Urinary bladder (tissue), 3 donors: Measurements from ENCODE around the genes OR4X2 and OR4C12.

DNA sequence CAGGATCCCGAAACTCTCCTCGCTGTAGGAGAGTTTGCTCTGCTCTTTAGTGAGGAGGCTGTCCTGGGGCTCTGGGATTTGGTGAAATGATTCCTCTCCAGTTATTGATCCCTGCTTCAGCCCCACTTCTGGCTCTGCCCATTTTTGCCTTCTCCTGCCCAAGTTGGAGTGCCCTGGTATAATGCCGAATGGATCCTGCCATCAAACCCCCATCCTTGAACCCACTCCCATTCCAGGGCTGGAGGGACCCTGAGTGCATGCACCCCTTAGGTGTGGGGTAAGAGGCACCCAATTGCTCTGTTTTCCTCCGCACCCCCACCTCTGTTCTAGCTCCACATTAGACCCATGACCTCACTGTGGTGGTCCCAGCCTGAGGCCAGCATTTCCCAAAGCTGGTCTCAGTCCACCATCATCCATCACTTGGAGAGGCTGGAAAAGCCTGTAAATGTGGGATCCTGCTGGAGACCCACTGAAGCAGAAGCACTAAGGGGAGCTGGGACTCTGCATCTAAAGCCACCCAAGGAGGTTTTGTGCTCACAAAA is 11.9 kb upstream of the MYBPC3 start:
- PRO-cap: no peak
- RAMPAGE, long total RNA: no peak

GRCh38 chr11:47377481-47377808 is 902 bp downstream of the SPI1 start:
- PRO-cap: no peak
- RAMPAGE, long total RNA: no peak

DNA sequence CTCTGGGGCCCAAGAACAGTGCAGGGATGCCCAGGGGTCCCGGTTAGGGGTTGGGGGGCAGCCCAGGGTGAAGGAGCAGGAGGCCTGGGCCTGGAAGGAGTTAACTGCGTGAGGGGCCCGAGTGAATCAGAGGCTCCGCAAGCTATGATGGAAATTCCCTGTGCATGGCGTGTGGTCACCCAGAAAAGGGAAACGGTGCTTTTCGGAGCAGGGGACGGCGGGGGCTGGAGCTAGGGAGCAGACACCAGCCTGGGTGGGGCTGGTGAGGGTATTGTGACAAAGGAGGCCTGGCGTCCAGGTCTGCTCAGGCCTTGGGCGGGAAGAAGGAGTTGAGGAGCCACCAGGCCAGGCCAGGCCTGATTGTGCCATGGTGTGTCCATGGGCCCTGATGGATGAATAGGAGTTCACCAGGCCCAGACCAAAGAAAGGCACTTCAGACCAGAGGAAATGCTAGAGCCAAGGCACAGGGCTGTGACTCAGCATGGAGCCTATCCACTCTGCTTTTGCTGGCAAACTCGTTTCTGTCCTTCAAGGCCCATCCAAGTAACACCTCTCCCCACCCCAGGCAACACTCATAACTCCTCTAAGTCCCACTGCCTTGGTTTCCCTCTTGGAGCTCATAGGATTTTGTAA is 12.8 kb upstream of the SPI1 start:
- PRO-cap: no peak
- RAMPAGE, long total RNA: no peak

GRCh38 chr11:47394691-47395534 is 13.5 kb upstream of the SLC39A13 start:
- PRO-cap: bidirectional peak, plus-strand start at chr11:47394990, minus-strand start at chr11:47394854
- RAMPAGE, long total RNA: no peak

GRCh38 chr11:47400760-47401206 is 7.6 kb upstream of the SLC39A13 start:
- PRO-cap: no peak
- RAMPAGE, long total RNA: no peak

GRCh38 chr11:47524218-47525285 is 28.4 kb downstream of the CELF1 start:
- PRO-cap: bidirectional peak, plus-strand start at chr11:47524742, minus-strand start at chr11:47524630
- RAMPAGE, long total RNA: no peak

DNA sequence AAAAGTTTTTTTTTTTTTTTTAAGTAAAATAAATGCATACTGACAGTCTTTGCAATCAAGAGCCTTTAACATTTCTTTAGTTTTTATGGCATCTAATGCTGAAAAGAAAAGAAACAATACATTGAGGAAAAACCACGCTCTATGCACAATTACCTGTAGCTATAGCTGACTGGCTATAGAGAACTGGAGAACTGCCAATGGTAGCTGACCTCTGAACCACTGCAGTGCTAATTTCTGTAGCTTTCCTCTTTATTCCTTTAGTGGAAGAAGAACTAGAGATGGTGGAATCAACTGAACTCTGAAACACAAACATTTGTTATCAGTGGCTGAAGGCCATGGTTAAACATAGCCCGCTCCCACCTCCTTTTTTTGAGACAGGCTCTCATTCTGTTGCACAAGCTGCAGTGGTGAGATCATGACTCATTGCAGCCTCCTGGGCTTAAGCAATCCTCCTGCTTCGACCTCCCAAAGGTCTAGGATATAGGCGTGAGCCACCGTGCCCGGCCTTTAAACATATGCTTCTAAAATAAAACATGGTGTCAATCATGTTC is 8.8 kb upstream of the AGBL2 start:
- PRO-cap: no peak
- RAMPAGE, long total RNA: no peak

DNA sequence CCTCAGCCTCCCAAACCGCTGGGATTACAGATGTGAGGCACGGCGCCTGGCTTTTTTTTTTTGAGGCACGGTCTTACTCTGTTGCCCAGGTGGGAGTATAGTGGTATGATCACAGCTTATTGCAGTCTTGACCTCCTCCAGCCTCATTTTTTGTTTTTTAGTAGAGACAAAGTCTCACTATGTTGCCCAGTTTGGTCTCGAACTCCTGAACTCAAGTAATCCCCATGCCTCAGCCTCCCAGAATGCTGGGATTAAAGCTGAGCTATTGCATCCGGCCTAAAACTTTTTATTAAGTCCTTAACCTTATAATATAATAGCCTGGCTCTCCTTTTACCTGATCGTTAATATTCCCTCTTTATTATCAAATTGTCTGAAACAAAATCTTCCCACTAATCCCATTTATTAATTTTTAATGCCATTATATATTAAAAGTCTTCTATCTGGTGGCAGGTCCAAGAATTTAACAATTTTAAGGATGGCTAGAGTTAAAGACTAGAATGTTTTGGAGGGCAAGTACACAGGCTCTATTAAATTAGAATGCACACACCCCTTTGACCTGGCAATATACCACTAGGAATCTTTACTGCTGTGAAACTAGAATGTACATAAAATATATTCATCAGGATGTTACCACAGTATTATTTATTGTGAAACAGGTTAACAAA is 23.9 kb upstream of the AGBL2 start:
- PRO-cap: no peak
- RAMPAGE, long total RNA: no peak

DNA sequence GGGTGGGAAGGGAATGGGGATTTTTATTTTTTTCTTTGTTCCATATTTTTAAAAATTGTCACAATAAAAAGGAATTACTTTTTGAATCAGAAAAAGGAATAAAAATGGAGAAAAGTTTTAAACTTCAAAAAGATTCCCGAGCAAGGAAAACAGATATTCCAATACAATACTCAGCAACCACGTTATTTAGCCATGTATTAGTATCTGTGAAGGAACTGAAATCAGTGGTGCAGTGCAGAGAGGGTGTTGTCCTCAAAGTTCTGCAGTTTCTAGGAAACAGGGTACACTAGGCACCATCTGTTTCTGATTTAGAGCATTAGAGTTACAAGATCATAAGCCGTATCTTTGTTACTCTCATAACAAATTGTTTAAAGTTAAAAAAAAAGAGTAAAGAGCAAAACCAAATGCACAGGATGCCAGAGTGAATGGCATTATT is 14.9 kb upstream of the NUP160 start:
- PRO-cap: no peak
- RAMPAGE, long total RNA: no peak

DNA sequence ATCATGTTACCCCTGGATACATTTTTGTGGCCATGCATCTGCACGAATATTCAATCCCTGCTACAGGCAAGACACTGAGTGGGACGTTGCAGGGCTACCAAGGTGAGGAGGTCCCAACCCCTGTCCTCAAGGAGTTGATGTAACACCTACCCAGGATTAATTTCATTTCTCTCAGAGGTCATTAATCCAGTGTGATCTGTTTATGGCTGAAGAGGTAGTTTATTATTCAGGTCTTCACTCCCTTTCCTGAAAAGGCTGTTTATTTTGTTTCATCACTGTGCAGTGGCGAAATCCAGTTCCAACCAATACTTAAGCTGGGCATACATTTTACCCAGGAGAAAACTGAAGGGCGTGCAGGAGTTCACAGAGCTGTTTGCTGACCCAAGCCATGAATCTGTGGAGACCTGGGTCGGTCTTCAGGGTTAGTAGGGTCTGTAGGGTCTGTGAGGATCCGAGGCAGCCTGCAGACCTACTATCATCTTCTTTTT is 2.7 kb upstream of the PTPRJ start:
- PRO-cap: no peak
- RAMPAGE, long total RNA: no peak

DNA sequence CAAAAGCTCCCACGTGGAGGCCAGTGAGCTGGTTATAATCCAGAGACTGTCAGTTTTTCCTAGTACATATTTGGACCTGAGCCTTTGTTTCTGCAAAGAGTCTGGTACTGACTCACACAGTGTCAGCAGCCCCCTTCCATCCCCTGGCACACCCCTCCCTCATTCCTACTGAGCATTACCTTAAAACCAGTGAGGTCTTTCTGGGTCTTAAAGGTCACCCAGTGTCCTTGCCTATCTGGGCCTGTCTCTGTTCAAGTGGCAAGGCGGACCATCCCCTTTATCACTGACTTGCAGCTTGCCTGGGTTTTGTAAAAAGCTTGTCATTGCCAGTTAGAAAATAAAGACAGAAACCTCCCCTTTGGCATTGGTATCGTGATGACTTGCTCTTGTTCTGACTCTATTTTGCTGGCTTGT is 26.1 kb downstream of the PTPRJ start:
- PRO-cap: no peak
- RAMPAGE, long total RNA: no peak

DNA sequence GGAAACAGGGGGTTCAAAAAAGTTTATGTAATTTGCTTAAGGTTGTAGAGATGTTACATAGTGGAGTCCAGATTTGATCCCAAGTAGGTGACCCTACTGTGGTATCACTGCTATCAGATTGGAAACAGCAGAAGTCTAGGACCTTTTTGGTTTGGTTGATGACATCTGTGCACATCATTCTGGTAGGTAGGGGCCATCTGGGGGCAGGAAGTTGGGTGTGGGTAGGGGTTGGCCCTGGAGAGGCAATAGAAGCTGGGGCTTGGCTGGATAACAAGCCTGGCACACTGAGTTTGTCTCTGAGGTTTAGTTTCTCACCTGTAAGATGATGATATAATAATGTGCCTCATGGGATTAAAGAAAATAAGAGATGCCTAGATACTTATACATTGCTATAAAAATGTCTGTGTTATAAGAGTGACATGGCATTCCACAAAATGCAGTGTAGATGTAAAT is 36.7 kb downstream of the PTPRJ start:
- PRO-cap: no peak
- RAMPAGE, long total RNA: no peak

DNA sequence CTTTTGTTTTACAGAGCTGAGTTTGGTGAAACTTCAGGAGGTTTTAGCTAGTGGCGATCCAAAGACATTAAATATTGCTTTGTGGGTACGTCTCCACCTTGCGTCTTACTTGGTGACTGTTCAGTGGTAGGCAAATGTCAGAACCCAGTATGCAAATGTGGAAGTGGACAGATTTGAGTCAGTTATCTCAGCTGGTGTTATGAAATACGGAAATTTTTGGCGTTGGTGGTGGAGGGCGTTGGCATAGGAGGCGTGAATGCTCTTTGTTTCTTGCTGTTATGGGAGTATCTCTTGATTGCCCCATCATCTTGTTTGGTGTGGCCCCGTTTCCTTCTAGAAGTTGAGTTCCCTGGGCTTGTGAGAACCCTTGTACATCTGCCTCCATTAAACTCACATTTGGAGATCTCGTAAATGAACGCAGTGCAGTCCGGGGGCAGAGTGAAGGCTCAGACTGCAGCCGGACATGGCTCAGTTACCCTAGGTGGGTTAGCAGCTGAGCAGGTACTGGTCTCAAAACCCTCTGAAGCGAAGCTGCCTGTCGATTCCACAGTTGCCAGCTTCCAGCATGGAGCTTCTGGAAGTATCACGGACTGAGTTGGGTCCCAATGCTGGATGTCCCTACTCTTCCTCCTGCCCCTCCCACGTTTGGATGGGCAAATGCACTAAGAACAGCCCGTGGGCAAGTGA is 39.9 kb downstream of the PTPRJ start:
- PRO-cap: no peak
- RAMPAGE, long total RNA: no peak

DNA sequence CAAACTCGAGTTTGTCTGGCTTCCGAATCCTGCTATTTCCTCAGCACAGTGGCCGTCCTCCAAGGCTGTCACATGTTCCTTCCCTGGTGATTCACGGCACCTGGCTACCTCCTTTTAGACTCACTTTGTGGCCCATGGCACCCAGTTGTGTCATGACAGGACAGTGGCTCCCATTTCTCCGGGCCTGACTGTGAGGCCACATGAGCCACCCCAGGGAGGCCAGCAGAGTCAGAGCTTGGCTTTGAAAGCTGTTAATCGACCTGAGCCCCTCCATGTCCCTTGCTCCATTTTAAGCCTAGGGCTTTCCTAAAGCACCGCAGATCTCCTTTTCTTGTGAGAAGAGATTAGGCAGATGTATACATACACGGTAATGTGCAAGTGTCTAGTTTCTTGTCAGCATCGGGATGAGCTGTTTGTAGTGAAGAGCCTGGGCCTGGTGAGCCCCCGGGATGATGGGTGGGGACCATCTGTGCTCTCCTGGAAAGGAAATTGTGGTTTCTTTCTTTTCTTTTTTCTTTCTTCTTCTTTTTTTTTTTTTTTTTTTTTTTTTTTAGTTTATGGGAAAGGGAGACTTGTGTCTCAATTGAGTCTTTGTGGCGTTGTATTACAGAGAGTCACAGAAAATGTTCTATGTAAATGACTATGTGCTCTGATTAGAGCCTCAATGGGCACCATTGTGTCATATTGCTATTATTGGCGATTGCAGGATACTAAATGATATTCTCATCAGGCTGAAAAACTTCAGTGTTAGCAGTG is 54.8 kb downstream of the PTPRJ start:
- PRO-cap: unidirectional peak, plus-strand start at position 144 of the sequence
- RAMPAGE, long total RNA: no peak

DNA sequence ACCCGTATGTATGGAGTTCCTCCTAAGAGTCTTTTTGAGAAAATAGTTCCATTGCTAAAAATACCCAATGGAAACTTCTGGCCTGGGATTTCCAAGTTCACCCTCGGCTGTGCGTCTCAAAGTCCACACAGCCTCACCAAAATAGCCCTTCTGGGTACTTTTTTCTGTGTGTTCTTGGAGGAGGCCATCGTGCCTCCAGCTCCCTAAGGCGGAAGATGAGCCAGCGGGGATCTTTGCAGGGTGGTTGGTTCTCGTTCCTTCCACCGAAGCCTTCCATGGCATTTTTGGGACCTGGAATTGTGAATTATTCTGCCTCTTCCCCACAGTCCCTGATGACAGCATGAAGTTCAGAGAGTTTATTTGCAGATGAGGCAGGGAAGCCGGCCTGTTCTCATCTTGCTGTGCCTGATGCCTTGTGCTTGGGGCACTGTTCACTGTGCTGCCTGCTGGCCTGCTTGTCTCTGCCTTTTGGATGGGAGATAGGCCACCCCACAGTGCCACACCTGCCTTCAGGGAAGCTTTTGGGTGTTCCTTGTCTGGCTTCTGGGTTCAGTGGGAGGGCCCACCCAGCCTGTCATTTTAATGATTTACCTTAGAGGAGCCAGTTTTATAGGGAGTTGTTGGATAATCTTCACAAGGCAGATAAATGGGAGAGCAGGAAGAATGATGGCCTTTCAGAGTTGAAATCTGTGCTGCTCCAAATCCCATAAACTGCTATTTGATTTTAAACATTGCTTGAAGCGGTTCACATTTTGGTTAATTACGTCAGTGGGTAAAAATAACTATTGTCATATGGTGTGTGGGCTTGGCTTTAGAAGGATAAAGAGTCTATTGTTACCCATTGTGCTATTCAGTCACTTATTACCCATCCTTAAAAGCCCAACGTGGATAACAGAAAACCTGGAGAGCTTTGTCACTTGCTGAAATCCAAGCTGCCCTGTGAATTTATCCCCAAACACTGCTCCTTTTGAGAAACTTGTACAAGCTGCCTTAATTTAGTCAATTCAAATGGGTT is 112.6 kb upstream of the OR4B1 start:
- PRO-cap: no peak
- RAMPAGE, long total RNA: no peak

GRCh38 chr11:48135857-48136393 is 80.7 kb upstream of the OR4B1 start:
- PRO-cap: no peak
- RAMPAGE, long total RNA: no peak

DNA sequence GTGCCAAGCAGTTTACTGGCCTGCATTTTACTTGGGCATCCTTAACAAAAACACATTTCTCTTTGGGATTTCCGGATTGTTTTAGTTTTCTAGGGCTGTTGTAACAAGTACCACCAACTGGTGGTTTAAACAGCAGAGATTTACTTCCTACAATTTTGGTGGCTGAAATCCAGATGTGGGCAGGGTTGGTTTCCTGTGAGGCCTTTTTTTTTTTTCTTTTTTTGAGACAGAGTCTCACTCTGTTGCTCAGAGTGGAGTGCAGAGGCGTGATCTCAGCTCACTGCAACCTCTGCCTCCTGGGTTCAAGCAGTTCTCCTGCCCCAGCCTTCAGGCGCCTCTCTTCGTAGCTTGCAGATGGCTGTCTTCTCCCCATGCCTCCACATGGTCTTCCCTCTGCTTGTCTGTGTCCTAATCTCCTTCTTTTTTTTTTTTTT is 45.7 kb upstream of the OR4B1 start:
- PRO-cap: unidirectional peak, plus-strand start at position 249 of the sequence
- RAMPAGE, long total RNA: no peak

- PRO-cap: no peak
- RAMPAGE, long total RNA: no peak
Observed at GRCh38 chr11:48244662-48245286, at the start of gene OR4X2. OR4X2 (plus strand) TSS chr11:48245104.

DNA sequence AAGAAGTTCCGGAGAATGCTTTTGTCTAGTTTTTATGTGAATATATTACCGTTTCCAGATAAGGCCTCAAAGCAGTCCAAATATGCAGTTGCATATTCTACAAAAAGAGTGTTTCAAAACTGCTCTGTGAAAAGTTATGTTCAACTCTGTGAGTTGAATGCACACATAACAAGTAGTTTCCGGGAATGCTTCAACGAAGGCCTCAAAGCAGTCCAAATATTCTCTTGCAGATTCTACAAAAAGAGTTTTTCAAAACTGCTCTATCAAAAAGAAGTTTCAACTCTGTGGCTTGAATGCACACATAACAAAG is 67.9 kb downstream of the TRIM51G start:
- PRO-cap: no peak
- RAMPAGE, long total RNA: no peak

DNA sequence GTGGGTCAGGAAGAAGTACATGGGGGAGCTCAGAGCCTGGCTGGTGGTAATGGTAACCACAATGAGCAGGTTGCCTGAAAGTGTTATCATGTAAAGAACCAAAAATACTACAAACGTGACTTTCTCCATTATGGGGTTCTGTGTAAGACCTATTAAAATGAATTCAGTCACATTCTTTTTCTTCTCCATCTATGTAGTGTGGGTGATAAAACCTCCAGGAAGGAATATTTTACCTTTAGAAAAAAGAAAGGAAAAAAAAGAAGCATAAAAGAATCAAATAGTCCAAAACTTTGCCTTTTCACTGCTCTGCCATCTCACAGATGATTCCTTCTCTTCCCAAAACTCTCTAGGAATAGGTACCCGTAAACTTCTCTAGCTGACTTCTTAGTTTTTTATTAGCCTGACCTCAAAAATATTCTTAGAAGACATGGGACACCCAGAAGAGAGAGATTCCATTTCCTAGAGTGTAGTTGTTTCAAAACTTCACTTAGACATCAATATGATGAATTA is at the start of gene OR4C12:
Gene OR4C12, minus strand, starts transcription at position 223 of the 510 bp plus-strand sequence.
- PRO-cap: no peak
- RAMPAGE, long total RNA: no peak